Vermiform appendix (tissue), 1 donor: Measurements from ENCODE around the genes CCL4, SYNRG, DDX52, MRPL45 and ARHGAP23.

GRCh38 chr17:36103265-36104178, at the start of gene CCL4:
CCL4 (plus strand) TSS chr17:36103827.
- PRO-cap, result unidirectional peak, plus-strand start at chr17:36103590; unidirectional peak, plus-strand start at chr17:36103830

DNA sequence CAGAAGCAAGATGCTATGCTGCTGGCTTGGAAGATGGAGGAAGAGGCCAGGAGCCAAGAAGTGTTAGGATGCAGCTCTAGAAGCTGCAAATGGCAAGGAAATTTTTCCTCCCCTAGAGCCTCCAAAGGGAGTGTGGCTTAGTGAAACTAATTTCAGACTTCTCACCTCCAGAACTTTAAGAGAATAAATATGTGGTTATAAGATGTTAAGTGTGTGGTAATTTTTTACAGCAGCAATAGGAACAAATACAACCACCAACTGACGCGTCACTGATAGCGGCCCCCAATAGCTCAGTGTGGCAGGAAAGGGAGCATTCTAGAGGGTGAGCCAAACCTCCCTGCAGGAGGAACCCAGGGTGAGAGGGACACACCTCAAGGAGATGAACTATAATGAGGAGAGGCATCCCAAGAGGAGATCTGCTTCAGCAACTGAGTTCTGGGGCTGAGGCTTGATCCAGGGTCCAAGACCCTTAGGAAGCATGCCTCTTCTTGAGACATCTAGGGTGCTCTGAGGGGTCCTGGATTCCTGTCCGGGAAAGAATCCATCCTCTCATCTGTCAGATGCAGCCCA, 4.0 kb downstream of the CCL4 start:
- PRO-cap, result no peak

GRCh38 chr17:36118745-36119475, 15.3 kb downstream of the CCL4 start:
- PRO-cap, result no peak

DNA sequence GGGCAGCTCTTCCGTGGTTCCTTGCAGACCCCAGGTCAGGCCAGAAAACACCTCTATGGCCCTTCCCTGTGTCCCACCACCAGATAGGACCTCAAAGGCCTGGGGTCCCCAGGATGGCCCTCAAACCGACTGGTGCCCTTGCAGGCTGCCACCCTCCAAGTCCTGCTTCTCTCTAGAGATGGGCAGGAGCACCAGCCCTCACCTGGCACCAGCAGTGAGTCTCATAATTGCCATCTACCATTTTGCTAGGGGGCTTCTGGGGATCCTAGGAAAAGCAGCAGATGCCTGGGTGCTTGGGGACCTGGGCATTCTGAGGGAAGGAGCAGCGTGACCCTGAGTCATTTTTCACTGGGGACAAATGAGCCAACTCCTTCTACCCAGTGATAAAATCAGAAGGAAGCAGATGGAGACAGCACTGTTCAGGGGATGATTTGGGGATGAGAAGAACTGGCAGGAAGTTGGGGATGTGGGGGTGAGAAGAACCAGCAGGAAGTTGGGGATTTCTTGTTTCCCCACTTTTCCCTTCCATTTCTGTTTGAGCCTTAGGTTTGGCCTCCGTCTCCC, 8.7 kb downstream of the CCL3L3 start:
- PRO-cap, result no peak

GRCh38 chr17:36641641-36642600, 40.5 kb downstream of the MRM1 start:
- PRO-cap, result no peak

- PRO-cap, result no peak
Observed at GRCh38 chr17:36948260-36948689, 479 bp upstream of the AATF start.

DNA sequence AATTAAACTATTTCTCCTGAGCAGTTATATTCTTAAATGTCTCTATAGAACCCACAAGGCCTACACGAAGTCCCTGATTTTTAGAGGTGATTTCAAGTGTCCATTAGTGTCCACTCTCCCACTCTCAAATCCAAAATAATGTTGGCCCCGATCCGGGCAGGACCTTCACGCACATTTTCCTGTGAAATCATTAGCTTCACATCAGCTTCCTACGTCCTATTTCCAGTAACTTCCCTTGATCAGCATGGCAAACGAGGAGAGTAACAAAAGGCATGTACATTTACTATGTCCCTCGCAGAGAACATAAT, 17.7 kb upstream of the C17orf78 start:
- PRO-cap, result no peak

DNA sequence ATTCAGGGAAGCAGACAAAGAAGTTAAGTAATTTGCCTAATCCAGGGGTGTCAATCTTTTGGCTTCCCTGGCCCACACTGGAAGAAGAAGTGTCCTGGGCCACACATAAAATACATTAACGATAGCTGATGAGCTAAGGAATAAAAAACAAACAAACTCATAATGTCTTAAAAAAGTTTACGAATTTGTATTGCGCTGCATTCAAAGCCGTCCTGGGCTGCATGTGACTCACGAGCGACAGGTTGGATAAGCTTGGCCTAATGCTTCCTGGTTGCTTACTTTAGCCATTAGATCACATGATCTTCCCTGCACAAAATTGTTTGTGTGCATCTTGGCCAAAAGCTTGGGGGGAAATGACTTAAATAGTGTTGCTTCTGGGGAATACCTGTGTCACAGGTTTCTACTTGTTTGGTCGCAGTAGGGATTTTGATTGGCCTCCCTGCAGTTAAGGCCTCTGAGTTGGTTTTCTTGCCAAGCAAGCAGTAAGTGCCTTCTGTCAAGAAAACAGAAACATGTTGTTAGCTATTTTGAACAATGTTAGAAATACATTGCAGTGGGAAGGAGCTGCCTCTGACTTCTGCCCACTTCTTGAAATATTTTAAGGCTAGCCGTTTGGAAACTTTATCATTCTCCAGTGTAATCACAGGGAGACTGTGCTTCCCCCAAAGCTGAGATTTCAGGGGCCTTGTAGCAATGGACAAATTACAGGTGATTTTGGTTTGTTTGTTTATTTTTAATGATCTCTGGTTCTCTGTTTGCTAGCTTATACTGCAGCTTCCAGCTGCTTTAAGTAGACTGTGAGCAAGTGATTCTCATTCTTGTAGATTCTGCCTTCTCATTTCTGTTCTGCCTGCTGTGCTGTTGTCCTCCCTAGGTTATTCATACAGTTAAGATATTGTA, 39.5 kb upstream of the DUSP14 start:
- PRO-cap, result no peak

DNA sequence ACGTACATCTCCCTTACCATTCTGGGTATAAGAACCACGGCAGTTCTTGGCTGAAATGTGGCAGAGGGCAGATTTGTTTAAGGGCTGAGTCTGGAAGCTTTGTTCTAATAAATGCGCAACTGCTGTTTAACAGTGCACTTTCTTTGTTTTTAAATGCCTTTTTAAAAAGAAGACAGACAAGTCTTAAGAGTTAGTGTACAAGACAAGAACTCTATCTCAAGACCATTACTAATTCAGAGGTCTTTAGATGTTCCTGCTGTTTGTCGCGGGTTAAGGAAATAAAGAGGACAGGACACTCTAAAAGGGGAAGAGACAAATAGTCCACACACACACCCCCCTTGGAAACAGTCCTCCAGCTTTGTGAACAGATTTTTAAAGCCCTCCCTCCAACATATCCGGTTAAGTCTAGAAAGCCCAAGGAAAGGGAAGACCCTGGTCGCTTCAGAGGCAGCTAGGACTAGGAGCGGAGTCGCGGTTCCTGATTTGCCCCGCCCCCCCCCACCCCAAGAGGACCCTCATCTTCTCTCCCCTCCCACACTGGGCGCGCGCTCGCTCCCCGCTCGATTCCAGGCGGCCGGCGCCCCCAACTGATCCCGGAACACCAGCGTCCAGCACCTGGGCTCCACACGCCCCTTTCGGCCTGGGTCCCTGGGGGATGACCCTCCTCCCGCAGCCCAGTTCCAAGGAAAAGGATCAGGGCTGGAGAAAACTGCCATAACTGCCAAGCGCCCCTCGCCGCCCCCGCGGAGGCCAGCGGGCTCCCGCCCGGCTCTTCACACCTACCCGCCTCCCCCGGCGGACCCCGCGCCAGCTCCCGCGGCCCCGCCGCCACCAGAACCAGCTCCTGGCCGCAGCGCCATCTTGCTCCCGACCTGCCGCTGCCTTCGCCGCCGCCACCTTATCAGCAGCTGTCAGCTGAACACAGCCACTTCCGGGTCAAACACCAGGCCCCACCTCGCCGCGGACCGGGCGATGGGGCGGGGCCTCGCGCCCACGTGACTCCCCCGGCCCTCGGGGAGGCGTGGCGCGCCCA, at the start of gene SYNRG:
SYNRG (minus strand) TSS at position 923 of the 1,033 bp plus-strand sequence.
- PRO-cap, result bidirectional peak, plus-strand start at position 444 of the sequence, minus-strand start at position 459 of the sequence; bidirectional peak, plus-strand start outside the sequence, minus-strand start at position 874 of the sequence

DNA sequence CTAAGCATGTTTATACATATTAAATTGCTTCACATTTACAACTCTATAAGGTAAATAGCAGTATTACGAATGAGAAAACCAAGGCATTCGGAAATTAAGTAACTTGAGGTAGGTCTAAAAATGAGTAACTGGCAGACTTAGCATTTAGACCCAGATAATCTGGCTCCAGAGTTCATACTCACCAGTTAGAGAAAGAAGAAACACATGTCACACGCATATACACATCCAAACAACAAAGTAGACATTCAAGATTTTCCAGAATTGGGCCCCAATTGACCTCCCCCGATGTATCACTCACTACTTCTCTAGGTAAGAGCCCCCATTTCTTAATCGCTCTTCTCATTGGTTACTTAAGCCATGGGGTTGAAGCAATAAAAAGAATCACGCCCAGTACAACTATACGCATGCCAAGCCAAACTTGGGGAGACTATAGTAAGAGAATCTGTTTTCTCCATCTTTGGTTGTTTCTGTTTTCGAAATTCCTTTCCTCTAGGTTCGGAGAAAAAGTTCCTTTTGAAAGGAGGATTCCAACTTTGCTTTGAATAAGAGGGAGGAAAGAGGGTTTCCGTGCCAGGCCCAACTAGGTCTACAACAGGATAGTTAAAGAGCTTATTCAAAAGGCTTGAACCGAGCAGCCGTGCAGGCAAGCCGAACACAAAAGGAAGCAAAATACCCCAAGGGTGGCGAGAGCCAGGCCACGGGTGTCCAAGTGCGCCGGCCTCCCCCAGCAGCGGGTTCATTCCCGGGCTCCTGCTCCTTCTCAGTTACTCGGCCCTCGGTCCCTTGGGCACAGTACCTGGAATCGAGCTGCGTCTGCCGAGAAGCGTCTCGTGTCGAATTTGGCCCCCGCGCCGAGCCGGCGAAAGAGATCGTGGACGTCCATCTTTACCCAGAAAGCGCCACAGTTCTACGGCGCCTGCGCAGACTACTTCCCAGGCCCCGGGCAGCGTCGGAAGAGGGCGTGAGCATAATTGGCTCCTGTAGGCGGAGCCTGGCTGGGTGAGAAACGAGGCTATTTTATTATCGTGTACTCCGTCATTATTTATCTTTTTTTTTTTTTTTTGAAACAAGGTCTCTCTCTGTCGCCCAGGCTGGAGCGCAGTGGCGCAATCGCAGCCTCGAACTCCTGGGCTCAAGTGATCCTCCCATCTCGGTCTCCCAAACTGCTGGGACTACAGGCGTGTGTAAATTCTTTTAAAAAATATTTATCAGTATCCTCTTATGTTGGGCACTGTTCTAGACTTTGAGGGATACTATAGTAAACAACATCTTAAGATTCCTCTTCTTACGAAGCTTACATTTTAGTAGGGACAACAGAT, at the start of gene DDX52:
DDX52 (minus strand) TSS at position 909 of the 1,319 bp plus-strand sequence.
- PRO-cap, result bidirectional peak, plus-strand start at position 986 of the sequence, minus-strand start at position 898 of the sequence

GRCh38 chr17:37725475-37726038, 19.3 kb downstream of the HNF1B start:
- PRO-cap, result unidirectional peak, plus-strand start at chr17:37725868

DNA sequence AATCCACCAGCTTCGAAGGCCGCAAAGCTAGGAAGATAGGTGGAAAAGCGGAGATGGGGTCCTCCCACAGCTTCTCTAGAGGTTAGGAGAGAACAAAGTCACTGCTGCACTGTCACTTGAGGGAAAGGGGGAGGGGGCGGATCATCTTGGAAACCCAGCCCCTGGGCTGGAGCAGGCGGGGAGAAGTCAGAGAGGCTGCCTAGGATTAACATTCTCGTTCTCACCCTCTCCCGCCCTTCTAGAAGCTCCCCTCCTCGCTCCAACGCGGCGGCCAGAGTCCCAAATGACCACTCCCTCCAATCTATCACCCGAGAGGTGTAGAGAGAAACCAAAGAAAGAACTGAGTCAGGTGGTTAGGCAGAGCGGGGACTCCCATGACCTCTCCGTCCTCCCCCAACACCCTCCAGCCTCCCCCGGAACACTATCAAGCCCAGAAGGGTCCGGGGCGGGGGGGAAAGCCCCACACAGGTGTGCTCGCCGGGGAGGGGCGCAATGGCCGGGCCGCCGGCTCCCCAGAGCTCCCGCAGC, 40.8 kb upstream of the MRPL45 start:
- PRO-cap, result bidirectional peak, plus-strand start at position 189 of the sequence, minus-strand start at position 91 of the sequence

DNA sequence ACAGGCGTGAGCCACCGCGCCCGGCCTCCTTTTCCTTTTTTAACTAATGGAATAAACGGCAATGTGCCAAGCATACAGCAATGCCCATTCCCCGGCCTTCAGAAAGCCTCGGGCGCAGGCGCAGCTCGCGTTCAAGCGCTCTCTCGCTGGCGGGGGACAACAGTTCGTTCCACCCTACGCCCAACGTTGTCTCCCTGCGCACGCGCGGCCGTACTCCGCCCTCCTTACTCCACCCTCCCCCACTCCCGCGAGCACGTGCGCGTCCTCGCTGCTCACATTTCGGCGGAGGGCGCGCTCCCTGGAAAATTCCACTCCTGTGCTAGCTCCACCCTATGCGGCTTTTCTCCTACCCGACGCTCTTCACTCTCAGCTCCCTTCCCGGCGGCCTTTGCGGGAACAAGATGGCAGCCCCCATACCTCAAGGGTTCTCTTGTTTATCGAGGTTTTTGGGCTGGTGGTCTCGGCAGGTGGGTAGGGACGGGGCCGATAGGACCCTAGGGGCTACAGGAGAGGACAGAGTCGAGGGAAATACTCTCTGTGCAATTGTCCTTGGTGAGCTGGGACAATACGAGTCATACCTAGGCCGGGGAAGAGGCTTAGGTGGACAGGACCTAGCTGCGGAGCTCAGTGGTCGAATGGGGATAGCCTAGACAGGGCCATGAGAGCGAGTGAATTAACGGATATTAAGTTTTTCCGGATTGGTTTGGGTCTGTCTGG, at the start of gene MRPL45:
MRPL45 (plus strand) TSS at position 386 of the 717 bp plus-strand sequence.
- PRO-cap, result bidirectional peak, plus-strand start at position 391 of the sequence, minus-strand start at position 188 of the sequence

GRCh38 chr17:38427851-38428762, at the start of gene ARHGAP23:
ARHGAP23 (plus strand) TSS chr17:38428464.
- PRO-cap, result bidirectional peak, plus-strand start at chr17:38428466, minus-strand start at chr17:38428281

GRCh38 chr17:38451586-38452648, 23.7 kb downstream of the ARHGAP23 start:
- PRO-cap, result unidirectional peak, minus-strand start at chr17:38451925

GRCh38 chr17:38466225-38467338, 38.3 kb downstream of the ARHGAP23 start:
- PRO-cap, result no peak

DNA sequence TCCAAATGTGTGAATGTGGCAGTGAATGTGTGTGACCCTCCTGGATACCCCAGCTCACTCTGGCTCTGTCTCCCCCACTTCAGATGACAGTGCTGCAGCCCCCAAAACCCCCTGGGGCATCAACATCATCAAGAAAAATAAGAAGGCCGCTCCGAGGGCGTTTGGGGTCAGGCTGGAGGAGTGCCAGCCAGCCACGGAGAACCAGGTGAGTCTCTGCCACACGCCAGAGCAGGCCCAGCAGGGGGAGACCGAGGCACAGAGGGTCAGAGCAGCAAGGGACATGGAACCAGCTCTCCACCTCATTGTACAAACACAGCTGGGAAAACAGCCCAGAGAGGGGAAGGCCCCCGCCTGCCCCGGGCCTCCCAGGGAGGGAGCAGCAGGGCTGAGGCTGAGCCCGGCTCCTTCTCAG, 53.7 kb downstream of the ARHGAP23 start:
- PRO-cap, result no peak

- PRO-cap, result no peak
Observed at GRCh38 chr17:38609018-38609863, 3.5 kb upstream of the SRCIN1 start.

DNA sequence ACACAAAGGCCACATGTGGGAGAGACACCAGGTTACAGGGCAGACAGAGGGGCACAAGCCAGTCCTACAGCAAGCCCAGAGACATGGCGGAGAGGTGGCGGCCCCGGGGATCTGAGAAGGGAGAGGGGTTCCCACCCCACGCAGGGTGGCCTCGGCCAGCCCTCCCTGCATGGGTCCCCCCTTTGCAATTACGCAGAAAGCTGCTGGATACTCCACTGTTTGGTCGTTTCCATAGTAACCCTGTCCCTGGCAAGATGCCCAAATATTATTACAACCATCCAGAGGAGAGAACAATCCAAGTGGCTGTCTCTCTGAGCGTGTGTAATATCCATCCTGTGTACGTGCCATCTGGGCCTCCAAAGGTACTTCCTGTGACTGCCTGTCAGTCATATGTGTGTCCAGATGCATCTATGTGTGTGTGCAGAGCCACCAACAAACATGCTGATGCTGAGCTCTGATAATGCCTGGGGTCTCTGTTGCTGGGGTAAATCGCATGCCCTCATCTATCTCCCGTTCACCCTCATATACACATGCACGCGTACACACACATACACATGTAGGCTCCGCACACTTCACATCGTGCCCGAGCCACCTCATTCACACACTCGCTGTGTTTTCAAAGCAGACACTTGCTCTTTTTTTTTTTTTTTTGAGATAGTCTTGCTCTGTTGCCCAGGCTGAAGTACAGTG, 5.5 kb downstream of the PCGF2 start:
- PRO-cap, result unidirectional peak, minus-strand start at position 113 of the sequence

DNA sequence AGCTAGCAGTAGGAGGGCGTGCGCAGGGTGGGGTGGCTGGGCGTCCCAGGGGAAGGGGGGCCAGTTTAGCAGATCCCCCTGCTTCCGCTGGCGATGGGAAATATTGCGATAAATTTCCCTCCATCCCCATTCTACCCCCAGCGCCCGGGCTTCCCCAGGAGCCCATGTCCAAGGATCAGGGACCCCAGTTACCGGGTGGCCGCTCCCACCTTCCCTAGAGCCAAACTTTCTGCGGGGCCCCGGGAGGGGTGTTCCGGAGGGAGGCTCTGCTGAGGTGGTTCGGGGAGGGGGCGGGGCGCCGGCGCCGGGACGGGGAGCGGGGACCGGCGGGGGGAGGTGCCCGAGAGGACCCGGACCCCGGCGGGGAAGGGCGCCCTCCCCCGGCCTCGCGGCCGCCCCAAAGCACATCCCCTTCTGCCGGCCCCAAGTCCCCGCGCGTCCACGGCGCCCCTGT, 831 bp downstream of the PCGF2 start:
- PRO-cap, result unidirectional peak, plus-strand start at position 343 of the sequence